HCT116 (cell line): Measurements from ENCODE around the gene STYX.

DNA sequence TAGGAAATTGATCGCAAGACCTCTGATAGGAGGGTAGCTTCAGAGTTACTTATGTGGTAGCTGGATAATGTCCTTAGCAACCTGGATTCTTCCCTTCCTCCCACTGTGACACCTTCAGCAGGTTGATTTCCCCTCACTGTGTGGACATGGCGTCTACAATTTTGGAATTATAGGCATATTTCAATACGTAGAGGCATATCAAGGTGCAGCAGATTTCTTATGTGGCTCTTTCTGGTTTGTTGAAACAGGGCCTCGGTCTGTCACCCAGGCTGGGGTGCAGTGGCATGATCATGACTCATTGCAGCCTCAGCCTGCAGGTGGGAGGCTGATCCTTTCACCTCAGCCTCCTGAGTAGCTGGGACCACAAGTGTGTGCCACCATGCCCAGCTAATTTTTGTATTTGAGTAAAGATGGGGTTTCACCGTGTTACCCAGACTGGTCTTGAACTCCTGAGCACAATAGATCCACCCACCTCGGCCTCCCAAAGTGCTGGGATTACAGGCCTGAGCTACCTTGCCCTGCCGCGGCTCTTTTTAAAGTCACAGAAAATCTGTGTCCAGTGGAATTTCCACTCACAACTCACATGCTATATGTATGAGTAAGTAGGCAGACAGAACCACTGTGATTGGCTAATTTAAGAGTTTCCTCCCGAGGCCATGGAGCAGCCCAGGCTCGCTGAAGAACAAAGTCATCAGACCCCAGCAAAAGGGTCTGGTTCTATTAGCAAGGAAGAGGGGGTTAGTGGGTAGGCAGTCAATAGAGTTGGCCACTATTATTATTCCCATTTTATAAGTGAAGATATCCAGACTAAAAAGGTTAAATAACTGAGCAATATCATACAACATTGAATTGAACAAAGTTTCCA lies 9.1 kb downstream of the GNG2 start:
- RRBS, result no CpG with 5 or more reads among the region's 10 CpGs

GRCh38 chr14:51884154-51884520 lies 23.7 kb downstream of the GNG2 start:
- RRBS, result no CpG with 5 or more reads among the region's 2 CpGs

DNA sequence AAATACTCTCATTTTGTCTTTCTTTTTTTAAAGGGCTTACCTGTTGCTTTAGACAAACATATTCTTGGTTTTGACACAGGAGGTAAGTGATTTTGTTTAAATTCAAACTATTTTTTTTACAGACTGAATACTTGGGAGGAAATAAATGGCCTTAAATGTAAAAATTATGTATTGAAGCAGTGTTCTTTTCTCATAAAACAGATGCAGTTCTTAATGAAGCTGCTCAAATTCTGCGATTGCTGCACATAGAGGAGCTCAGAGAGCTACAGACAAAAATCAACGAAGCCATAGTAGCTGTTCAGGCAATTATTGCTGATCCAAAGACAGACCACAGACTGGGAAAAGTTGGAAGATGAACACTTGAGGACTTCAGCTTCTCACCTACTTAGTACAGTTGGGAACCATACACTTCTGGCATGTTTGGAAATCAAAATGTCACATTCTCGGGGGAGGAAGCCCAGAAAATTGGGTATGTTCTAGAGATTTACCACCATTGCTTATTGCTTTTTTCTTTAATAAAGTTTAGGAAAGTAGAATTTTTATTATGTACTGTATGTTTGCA lies 14.9 kb downstream of the RTRAF start:
- RRBS, result no CpG with 5 or more reads among the region's 3 CpGs

- RRBS, result 100% methylated on average over 7 of the region's 61 CpGs
These were observed 921 bp downstream of the PTGDR start for GRCh38 chr14:52268134-52269103.

DNA sequence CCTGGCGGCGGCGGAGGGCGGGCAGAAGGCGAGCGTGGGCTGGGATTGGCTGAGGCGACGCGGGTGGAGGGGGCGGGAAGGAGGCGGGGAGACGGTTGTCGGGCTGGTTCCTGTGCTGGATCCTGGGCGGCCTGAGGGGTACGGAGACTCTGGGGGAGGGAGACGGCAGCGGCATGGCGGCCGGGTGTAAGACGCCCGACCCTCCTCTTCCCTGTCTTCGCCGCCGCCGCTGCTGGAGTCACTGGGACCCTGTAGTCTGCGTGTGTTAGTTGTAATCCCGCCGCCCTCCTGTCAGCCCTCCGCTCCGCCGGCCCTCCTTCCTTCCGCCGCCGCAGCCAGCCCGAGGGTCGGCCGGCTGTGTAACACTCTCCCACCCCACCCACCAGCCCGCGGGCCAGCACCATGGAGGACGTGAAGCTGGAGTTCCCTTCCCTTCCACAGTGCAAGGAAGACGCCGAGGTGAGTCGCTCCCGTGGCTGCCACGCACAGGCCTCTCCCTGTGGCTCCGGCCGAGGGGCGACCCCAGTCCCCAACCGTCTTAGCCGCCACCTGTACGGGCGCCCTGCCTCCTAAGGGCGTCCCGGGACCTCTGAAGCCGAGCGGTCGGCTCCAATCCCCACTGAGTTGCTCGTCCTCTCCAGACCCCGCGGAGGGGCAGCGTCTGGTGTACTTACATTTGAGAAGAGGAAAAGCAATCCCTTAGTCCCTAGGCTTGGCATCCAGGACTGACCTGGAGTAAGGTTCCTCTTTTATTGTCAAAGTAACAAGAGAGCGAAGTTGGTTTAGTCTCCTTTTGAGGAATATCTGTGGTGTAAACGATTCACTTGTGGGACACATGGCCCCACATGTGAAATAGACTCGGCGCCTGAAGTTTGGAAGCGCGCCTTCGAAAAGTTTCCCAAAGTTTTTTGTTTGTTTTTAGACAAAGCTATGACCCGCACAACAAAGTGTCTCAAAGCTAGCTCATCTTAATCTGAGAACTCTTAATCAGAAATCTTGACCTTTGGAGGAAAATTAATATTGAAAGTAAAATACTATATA lies at the start of gene STYX:
Gene STYX (plus strand): TSS at position 94 of the 1,041 bp plus-strand sequence.
- RRBS, result 2% methylated on average over 15 of the region's 69 CpGs

GRCh38 chr14:52790407-52790827 lies 990 bp downstream of the GNPNAT1 start:
- RRBS, result no CpG with 5 or more reads among the region's 11 CpGs

- RRBS, result no CpG with 5 or more reads among the region's 2 CpGs
These were observed 73.1 kb downstream of the FERMT2 start for GRCh38 chr14:52877674-52878131.

DNA sequence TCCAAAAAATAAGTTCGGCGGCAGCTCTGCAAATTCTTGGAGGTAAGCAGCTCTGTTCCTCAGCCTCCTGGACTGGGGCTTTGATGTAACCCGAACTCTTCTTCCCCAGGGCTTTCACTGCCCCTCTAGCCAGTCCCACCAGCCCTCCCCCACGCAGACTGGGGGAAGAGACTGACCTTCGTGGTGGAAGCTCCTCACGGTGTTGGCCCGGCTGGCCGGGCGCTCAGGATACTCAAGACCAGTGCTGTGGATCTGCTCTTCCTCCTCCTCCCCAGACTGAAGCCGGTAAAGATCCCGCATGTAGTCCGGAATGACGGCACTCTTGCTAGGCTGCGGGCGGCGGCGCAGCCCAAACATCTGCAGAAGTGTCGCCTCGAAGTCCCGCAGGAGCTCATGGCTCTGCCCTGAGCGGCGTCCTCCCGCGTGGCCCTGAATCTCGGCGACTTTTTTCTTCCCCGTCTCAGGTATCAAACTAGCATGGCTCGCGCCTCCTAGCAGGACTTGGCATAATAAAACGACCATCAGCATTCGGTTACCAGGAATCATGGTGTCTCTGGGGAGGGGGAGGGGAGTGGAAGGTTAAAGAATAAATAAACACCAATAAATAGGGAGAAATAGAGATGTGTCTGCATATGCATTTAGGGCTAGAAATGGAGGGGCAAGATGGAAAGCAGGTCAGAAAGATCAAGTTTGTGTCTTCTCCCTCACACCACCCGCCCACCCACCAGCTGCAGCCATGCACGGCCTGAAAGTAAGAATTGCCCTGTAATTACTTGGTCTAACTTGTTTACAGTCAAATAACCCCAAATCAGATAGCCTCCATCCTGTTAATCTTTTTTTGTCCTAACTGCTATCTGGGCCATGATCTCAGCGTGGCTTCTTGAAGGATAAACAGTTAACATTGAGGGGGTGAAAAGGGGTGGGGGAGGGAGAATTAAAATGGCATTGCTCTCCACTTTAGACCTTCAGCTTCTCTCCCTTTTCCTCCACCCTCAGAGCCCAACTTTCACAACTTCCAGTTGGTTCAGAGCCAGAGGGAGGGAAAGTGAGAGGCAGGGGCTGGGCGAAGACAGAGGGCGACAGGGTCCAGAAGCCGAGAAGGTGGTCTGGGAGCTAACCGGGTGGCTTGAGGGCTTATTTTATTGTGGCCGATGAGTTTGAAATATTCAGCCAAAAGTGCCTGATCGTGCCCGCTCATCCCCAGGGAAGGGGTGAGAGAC lies 4.5 kb downstream of the BMP4 start:
- RRBS, result 7% methylated on average over 6 of the region's 41 CpGs

GRCh38 chr14:54087449-54087732 lies 130.8 kb upstream of the BMP4 start:
- RRBS, result no CpG with 5 or more reads among the region's 3 CpGs

DNA sequence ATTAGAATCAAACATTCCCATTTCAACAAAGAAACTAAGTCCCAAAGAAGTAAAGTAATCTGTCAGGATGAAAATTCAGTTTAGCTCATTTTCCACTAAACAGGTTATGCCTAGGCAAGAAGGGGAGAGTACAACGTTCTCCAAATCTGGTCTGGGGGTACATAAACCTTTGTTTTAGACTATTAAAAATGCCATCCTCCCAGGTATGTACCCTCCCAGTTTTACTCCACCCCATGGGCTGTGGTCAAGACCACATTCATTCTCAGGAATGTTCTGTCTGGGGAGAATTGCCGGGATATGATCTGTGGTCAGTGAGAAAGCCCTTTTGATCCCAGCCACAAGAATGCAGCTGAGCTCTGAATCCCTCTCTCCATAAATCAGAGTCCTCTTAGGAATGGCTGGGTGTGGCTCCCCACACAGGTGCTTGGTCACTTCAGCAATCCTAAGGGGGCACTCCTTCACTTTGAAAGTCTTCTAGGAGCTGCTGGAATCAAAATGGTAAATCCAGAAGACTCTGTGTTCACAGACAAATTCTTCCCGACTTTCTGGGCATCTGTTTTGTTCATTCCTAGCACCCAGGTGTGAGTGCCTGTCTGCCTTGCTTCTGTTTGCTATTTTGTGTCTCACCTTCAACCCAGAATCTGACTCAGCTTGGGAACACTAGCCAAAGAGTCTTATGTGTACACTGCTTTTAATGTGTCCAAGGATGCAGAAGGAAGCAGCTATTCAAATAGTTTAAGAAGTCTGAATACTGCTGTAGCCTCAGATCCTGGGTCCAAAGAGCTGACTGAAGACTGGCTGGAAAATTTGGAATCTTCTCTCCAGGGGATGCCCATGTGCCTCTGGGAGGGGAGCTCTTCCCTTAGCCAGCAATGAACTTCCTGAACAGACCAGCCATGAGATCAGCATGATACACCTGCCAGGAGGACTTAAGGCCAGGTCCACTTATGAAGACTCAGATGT lies 144.6 kb upstream of the CDKN3 start:
- RRBS, result no CpG with 5 or more reads among the region's 3 CpGs

GRCh38 chr14:54493262-54493840 lies 4.6 kb upstream of the GMFB start:
- RRBS, result no CpG with 5 or more reads among the region's 14 CpGs

GRCh38 chr14:54565445-54566300 lies 1.3 kb upstream of the SAMD4A start:
- RRBS, result 2% methylated on average over 28 of the region's 90 CpGs

DNA sequence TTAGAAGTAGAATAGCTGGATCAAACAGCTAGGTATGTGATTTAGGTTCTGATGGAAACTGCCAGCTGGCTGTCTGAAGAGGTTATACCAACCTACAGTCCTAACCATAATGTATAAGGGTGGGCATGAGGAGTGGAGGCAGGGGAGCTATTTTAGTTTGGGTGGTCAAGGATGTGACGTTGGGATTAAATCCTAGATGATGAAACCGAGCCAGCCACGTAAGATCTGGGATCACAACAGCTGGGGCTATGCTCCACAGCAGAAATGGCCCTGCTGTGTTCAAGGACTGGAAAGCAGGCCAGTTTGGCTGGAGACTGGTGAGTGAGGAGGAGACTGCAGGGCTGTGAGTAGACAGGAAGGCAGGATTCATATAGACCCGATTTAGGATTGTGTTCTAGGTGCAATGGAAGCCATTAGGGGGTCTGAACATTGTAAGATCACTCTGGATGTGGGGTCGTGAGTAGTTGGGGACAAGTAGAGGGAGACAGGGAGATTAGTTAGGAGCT lies 66.2 kb downstream of the SAMD4A start:
- RRBS, result no CpG with 5 or more reads among the region's 5 CpGs

- RRBS, result no CpG with 5 or more reads among the region's 10 CpGs
These were observed 70.3 kb downstream of the SAMD4A start for GRCh38 chr14:54637159-54637633.

DNA sequence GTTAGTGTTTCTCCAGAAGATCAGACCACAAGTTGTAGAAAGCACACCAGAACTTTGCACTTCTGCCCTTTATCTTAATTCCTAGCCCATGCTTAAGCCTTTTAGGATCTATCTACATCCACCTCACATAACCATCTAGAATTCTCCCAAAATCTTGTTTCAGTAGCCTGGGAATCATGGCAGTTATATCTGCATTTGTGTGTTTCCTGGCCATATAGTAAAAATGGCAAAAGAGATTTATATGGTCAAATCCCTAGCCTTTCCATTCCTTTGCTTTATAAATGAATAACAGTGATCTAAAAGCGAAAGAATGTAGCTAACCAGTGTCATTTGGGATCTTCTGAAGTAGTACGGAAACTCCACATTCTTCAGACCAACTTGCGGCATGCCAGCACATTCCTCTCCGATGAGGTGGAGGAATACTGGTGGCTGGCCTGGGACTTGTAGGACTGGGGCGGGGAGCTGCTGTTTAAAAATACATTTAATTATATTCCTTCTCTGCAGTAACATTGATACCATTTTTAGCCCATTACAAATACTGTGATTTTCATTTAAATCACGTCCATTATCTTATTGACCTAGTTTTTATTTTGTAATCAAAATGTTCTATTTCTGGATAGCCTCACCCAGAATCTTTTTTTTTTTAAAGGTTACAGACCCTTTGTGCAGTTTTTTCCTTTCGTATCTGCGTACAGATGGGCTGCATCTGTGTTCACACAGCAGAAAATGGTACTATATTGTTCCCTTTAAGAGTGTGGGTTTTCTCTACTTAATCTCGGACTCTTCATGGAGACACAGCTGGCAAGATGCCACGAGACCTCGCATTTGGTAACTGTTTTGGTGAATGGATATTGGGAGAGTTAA lies 85.3 kb downstream of the SAMD4A start:
- RRBS, result no CpG with 5 or more reads among the region's 11 CpGs

GRCh38 chr14:54669553-54670467 lies 102.9 kb downstream of the SAMD4A start:
- RRBS, result no CpG with 5 or more reads among the region's 20 CpGs

DNA sequence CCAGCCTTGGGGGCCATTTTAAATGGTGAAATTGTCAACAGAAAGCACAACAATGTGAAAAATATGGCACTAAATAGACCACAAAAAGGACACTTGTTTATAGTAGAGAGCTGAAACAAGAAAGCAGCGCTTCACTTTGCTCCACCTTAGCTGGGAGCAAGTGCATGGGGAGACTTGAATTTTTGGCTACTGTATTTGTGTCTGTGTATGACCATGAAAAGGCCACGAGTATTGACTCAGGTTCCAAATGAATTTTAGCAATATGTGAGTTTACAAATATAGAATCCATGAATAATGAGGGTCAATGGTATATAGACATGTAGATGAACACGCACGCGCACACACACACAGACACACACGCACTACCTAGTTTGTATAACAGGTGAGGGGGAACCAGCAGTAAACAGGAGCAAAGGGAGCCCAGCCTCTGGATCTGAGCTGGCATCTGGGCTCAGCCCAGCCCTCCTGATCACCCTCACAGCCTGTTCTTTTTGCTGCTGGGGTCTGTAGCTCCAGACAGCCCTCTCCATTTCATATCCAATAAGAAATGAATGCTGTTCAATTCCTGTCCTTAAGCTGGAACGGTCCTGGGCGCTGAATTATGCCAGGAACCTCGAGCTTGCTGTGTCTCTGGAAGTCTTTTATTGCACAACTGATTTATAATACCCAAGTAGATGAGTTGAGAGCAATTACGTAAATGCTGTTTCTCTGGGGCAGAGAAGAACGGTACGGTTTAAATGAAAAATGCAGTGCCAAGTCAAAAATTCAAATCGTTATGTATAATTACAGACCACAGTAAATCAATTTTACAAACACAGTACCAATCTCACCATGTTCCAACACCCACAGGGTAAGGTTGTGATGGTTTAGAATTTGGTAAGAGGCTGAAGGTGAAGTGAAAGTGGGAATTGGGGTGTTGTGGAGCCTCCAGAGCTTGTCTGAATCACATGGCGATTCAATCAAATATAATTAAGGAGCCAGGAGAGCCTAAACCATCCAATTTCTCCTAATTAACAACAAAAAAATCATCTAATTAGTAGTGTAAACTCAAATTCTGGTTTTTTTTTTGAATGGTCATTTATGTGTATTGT lies 160.9 kb downstream of the SAMD4A start:
- RRBS, result no CpG with 5 or more reads among the region's 14 CpGs

- RRBS, result no CpG with 5 or more reads among the region's 8 CpGs
These were observed 117.4 kb downstream of the GCH1 start for GRCh38 chr14:54785105-54785773.

DNA sequence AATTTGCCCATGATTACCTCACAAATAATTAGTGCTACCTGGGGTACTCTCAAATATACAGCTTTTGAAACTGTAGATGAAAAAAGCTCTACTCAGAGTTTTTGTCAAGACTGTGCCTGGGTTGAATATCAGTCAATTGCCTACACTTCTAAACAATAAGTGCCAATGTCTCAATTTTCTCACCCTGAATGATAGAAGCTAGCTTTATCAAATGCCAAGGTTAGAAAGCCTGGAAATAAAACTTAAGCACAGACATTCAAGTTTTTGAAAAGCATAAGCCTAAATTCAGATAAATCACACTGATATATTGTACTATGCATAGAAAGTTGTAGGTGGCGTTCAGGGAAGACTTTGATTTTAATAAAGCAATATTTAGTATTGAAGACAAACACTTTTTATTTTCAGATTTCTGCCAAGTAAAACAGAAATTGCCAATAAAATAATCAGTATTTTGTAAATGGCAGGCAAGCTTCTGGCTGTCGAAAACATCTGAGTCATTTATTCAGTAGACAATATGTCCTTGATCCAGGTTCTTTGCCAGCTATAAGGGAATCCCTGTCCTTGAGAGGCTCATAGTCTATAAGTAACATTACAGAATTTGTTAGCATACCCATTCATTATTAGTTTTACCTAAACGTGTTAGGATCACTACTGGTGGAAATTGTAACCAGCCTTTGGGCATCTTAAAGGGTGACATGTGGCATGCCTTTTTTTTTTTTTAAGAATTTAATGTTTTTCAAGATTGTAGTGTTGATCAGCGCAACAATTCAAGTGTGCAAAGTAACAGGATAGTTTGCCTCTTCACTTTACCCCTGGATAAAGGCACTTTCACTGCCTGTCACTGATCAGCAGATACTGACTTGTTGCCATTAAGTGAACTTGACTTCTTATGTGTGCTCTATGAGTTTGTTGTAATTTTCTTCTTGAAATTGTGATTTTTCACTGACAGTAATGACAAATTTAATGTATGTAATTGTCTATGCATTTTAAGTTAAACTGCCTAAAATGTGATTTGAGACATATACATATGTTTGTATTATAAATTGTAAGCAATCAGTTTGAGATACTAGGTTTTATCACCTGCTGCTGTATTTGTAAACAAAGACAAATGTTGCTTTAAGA lies 17.2 kb downstream of the MAPK1IP1L start:
- RRBS, result no CpG with 5 or more reads among the region's 4 CpGs